Endothelial cell of umbilical vein (primary cell): ENCODE results near the genes TLE4 and SPATA31D1.

GRCh38 chr9:74822303-74822600 lies 65.5 kb downstream of the TRPM6 start:
- PRO-cap, result no peak
CAGE:
- cytosol, long polyA minus RNA, result no peak
- cytosol, long polyA plus RNA, result no peak
- long polyA plus RNA, result no peak
- nucleus, long polyA minus RNA, result no peak
- nucleus, long polyA plus RNA, result no peak

DNA sequence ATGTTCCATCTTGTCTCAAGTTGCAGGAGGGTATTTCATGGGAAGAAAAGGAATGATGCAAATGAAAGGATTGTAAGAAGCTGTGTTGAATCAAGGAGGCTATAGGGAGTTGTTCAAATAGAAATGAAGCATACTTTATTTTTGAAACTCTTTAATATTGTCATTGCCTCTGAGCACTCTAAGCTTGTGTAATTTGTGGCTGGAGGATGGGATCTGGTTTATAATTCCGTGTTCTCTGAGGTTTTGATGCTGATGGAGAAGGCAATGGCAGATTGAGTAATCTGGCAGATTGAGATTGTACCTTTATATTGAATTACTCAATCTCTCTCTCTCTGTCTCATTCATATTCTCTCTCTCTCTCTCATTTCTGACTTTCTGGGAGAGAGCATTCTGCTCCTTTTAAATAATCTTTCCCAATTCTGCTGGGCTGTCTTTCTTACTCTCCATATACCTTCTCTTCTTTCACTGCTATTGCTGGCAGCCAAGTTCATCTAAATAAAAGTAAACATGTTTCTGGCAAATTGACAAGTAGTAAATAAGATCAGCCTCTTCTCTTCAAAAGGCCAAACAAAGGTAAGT lies 288.6 kb downstream of the OSTF1 start:
- PRO-cap, result no peak
CAGE:
- cytosol, long polyA minus RNA, result no peak
- cytosol, long polyA plus RNA, result no peak
- long polyA plus RNA, result no peak
- nucleus, long polyA minus RNA, result no peak
- nucleus, long polyA plus RNA, result no peak

GRCh38 chr9:75869207-75869751 lies 21.2 kb upstream of the PCSK5 start:
- PRO-cap, result no peak
CAGE:
- cytosol, long polyA minus RNA, result no peak
- cytosol, long polyA plus RNA, result no peak
- long polyA plus RNA, result no peak
- nucleus, long polyA minus RNA, result no peak
- nucleus, long polyA plus RNA, result no peak

GRCh38 chr9:76456029-76456726 lies 2.8 kb upstream of the GCNT1 start:
- PRO-cap, result unidirectional peak, minus-strand start at chr9:76456252
CAGE:
- cytosol, long polyA minus RNA, result no peak
- cytosol, long polyA plus RNA, result no peak
- long polyA plus RNA, result no peak
- nucleus, long polyA minus RNA, result no peak
- nucleus, long polyA plus RNA, result no peak

GRCh38 chr9:76576331-76576802 lies 117.4 kb downstream of the GCNT1 start:
- PRO-cap, result no peak
CAGE:
- cytosol, long polyA minus RNA, result no peak
- cytosol, long polyA plus RNA, result no peak
- long polyA plus RNA, result no peak
- nucleus, long polyA minus RNA, result no peak
- nucleus, long polyA plus RNA, result no peak

DNA sequence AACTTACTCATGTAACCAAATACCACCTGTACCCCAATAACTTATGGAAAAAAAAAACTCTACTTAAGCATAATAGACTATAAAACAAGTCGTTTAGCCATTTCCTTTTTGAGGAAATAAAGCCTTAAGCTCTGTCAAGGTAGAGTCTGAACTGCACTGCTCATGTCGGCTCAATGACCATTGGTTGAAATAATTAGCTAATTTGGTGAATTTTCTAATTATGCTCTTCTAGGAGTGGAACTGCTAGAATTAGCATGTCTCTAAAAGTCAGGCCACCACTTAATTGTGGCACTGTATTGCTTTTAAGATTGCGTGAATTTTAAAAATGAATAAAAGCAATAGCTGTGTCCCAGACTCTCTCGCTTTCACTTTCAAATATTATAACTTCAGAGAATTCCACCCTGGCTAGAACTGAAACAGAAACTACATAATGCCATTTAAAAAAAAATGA lies 192.2 kb downstream of the GCNT1 start:
- PRO-cap, result no peak
CAGE:
- cytosol, long polyA minus RNA, result no peak
- cytosol, long polyA plus RNA, result no peak
- long polyA plus RNA, result no peak
- nucleus, long polyA minus RNA, result no peak
- nucleus, long polyA plus RNA, result no peak

DNA sequence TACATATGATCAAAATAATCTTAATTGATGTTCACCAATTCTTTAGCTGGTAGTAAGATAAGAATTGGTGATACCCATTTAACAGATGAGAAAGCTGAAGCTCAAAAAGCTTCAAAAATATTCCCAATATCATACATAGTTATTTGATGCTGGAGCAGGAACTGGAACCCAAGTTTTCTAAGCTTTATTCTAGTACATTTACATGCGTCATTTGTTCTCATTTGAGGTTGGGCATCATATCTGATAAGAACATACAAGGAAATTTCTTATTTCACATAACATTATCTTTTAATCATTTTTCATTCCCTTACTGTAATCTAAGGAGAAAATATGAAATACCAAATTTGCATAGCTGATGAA lies 170.2 kb downstream of the PRUNE2 start:
- PRO-cap, result no peak
CAGE:
- cytosol, long polyA minus RNA, result no peak
- cytosol, long polyA plus RNA, result no peak
- long polyA plus RNA, result no peak
- nucleus, long polyA minus RNA, result no peak
- nucleus, long polyA plus RNA, result no peak

GRCh38 chr9:76956178-76957018 lies 50.5 kb upstream of the PRUNE2 start:
- PRO-cap, result no peak
CAGE:
- cytosol, long polyA minus RNA, result no peak
- cytosol, long polyA plus RNA, result no peak
- long polyA plus RNA, result no peak
- nucleus, long polyA minus RNA, result no peak
- nucleus, long polyA plus RNA, result no peak

- PRO-cap, result no peak
CAGE:
- cytosol, long polyA minus RNA, result no peak
- cytosol, long polyA plus RNA, result no peak
- long polyA plus RNA, result no peak
- nucleus, long polyA minus RNA, result no peak
- nucleus, long polyA plus RNA, result no peak
These were observed 181.2 kb upstream of the GNA14 start for GRCh38 chr9:77829344-77829785.

GRCh38 chr9:77864942-77865767 lies 166.5 kb downstream of the GNAQ start:
- PRO-cap, result no peak
CAGE:
- cytosol, long polyA minus RNA, result no peak
- cytosol, long polyA plus RNA, result no peak
- long polyA plus RNA, result no peak
- nucleus, long polyA minus RNA, result no peak
- nucleus, long polyA plus RNA, result no peak

DNA sequence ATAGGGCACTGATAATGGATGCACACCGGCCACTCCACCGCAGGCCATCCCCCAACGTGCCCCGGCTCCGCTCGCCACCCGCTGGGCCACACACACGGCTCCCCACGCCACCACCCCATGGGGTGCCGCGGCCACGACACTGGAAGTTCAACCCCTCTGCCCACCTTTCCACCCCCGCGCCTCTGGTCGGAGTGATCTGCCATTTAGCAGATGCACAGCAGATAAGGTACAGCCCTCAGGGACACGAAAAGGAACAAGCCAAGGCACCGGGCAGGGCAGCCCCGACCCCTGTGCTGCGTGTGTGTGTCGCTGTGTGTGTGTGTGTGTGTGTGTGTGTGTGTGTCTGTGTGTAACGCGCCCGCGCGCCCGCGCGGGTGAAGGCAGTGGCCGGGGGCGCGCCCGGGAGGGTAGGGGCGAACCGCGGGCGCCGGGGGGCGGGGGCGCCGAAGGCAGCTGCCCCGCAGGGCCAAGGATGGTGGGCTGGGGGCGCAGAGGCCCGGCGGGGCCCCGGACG lies 976 bp downstream of the GNAQ start:
- PRO-cap, result bidirectional peak, plus-strand start at position 414 of the sequence, minus-strand start at position 368 of the sequence
CAGE:
- cytosol, long polyA minus RNA, result no peak
- cytosol, long polyA plus RNA, result no peak
- long polyA plus RNA, result no peak
- nucleus, long polyA minus RNA, result no peak
- nucleus, long polyA plus RNA, result no peak

DNA sequence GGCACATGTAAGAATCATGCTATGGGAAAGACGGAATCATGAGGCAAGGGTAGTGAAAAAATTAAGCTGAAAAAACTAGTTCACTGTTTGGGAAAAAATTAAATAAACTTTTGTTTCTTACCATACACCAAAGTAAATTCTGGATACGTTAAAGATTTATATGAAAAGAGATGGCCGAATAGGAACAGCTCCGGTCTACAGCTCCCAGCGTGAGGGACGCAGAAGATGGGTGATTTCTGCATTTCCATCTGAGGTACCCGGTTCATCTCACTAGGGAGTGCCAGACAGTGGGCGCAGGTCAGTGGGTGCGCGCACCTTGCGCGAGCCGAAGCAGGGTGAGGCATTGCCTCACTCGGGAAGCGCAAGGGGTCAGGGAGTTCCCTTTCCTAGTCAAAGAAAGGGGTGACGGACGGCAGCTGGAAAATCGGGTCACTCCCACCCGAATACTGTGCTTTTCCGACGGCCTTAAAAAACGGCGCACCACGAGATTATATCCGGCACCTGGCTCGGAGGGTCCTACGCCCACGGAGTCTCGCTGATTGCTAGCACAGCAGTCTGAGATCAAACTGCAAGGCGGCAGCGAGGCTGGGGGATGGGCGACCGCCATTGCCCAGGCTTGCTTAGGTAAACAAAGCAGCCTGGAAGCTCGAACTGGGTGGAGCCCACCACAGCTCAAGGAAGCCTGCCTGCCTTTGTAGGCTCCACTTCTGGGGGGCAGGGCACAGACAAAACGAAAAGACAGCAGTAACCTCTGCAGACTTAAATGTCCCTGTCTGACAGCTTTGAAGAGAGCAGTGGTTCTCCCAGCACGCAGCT lies 132.8 kb upstream of the TLE4 start:
- PRO-cap, result no peak
CAGE:
- cytosol, long polyA minus RNA, result no peak
- cytosol, long polyA plus RNA, result no peak
- long polyA plus RNA, result no peak
- nucleus, long polyA minus RNA, result no peak
- nucleus, long polyA plus RNA, result no peak

DNA sequence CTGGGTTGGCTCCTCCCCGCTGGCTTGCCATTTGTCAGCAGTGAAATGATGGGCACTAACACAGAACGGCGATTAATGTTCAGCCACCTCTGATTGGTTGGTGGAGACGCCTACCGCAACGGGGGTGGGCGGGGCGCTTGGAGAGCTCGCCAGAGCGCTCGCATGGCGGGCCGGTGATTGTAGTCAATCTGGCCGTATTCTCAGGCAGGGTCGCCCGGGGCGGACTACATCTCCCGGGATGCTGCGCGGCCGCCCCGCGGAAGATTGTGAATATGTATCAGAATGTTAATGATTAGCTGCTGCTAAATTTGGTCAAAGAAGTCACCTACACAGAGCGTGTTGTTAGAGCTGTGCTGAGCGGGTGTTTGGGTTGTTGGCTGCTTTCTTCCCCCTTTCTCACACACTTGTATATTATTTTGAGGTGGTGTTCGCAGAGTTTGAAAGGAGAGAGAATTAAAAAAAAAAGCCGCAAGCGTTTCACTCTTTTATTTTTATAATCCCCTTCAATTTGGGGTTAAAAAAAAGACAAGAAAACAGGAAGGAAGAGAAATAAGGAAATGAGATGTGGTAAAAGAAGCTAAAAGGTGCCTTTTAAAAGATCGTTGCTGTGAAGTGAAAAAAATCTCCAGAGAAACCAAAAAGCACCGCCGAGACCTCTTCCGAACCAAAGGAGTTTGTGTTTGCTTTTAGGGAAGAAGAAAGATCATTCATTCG lies at the start of gene TLE4:
Gene TLE4 (plus strand): TSS at position 332 of the 714 bp plus-strand sequence.
- PRO-cap, result bidirectional peak, plus-strand start at position 189 of the sequence, minus-strand start outside the sequence; unidirectional peak, plus-strand start at position 302 of the sequence
CAGE:
- cytosol, long polyA minus RNA, result start-site peak on the plus strand centred at position 319 of the sequence, 37 bp wide, 241 reads
- cytosol, long polyA plus RNA, result start-site peak on the plus strand centred at position 336 of the sequence, 70 bp wide, 192 and 293 reads in 2 replicates
- long polyA plus RNA, result start-site peak on the plus strand centred at position 334 of the sequence, 49 bp wide, 321 and 529 reads in 2 replicates
- nucleus, long polyA minus RNA, result start-site peak on the plus strand centred at position 383 of the sequence, 138 bp wide, 2,488 reads
- nucleus, long polyA plus RNA, result start-site peak on the plus strand centred at position 386 of the sequence, 170 bp wide, 784 and 751 reads in 2 replicates

DNA sequence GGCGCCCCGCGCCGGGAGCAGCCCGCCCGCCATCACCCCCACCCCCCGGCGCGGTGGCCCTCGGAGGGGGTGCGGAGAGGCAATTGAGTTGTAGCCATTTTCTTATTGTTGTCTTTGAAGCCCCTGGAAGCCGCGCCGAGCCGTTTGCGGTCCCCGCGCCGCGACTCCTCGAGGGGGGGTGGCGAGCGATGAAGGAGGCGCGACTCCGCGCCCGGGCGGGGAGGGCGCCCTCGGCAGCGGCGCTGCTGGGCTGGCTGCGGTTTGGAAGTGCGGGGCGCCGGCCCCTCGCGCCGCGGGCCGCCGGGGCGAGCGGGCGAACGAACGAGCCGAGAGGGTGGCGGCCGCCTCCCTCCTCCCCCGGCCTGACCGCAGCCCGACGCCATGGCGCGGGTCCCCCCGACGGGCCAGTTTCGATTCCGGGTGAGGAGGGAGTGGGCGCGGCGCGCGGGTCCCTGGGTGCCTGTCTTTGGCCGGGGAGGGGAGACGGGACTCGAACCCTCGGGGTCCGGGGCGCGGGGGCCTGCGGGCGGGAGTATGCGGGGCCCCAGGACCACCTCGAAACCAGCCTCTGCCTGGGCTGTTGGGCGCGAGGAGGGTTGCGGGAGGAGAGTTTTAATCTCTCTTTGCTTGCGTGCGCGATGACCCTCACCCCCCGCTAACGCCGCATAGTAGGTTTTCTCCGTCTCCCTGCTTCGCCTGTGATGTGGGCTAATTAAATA lies 1.3 kb downstream of the TLE4 start:
- PRO-cap, result no peak
CAGE:
- cytosol, long polyA minus RNA, result no peak
- cytosol, long polyA plus RNA, result no peak
- long polyA plus RNA, result no peak
- nucleus, long polyA minus RNA, result no peak
- nucleus, long polyA plus RNA, result no peak

DNA sequence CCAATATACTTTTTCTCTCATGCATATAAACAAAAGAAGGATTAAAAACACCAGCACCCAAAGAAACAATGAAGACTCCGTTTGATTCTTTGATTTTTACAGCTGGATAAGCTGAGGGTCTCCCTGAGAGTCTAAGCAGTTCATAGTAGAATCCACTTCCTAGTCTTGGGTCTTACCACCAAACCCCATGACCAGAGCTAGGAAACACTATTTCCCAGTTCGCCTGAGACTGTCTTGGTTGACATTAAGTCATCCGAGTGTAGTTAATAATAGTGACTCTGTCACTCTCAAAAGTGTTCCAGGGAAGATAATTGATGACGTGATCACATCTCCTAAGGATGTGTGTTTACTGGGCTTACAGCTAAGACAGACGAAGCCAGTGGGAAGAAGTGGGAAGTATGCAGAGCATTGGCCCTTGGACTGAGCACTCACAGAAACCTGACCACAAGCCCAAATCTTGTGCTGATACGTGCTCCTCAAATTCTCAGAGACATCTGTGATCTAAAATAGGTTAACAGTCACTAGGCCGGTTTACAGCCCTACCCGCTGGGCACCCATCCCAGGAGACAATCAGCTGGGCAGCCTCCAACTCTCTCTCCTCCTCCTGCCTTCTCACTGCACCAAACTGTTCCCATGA lies 316.7 kb downstream of the TLE1 start:
- PRO-cap, result no peak
CAGE:
- cytosol, long polyA minus RNA, result no peak
- cytosol, long polyA plus RNA, result no peak
- long polyA plus RNA, result no peak
- nucleus, long polyA minus RNA, result no peak
- nucleus, long polyA plus RNA, result no peak

- PRO-cap, result no peak
CAGE:
- cytosol, long polyA minus RNA, result no peak
- cytosol, long polyA plus RNA, result no peak
- long polyA plus RNA, result no peak
- nucleus, long polyA minus RNA, result no peak
- nucleus, long polyA plus RNA, result no peak
These were observed 153.9 kb downstream of the TLE1 start for GRCh38 chr9:81535485-81535887.

- PRO-cap, result unidirectional peak, minus-strand start at chr9:81655949
CAGE:
- cytosol, long polyA minus RNA, result no peak
- cytosol, long polyA plus RNA, result no peak
- long polyA plus RNA, result no peak
- nucleus, long polyA minus RNA, result no peak
- nucleus, long polyA plus RNA, result no peak
These were observed 33.5 kb downstream of the TLE1 start for GRCh38 chr9:81655614-81656485.

- PRO-cap, result no peak
CAGE:
- cytosol, long polyA minus RNA, result no peak
- cytosol, long polyA plus RNA, result no peak
- long polyA plus RNA, result no peak
- nucleus, long polyA minus RNA, result no peak
- nucleus, long polyA plus RNA, result no peak
These were observed 31.2 kb upstream of the TLE1 start for GRCh38 chr9:81720447-81721076.

DNA sequence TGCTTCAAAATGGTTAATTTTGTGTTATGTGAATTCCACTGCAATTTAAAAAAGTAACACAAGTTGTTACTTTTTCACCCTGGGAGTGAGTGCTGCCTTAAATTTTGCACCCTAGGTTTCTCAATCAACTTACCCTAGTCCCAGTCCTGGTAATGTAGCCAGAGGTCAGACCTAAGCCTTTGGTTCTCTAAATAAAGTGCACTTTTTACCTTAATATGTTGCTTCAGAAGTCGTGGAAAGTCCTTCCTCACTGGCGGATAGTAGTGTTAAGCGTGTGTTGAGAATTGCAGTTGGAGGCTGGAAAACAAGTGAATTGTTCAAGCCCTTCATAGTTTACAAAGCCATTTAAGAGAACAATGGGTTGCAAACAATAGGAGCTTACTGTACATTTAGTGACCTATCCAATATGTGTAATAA lies 49.0 kb upstream of the SPATA31D4 start:
- PRO-cap, result bidirectional peak, plus-strand start outside the sequence, minus-strand start at position 268 of the sequence
CAGE:
- cytosol, long polyA minus RNA, result no peak
- cytosol, long polyA plus RNA, result no peak
- long polyA plus RNA, result no peak
- nucleus, long polyA minus RNA, result no peak
- nucleus, long polyA plus RNA, result no peak

- PRO-cap, result no peak
CAGE:
- cytosol, long polyA minus RNA, result no peak
- cytosol, long polyA plus RNA, result no peak
- long polyA plus RNA, result no peak
- nucleus, long polyA minus RNA, result no peak
- nucleus, long polyA plus RNA, result no peak
These were observed at the start of gene SPATA31D1 for GRCh38 chr9:81988668-81989024. TSS of gene SPATA31D1 (plus strand) at chr9:81988772.